Metastatic Liver Carcinoma in the Lung (tissue), 2 donors: ENCODE results near the genes WDR20, TRAF3 and LBHD2.

- PRO-cap, 2 experiments = no peak in any of the 2 experiments
Measured at GRCh38 chr14:101835006-101835573, 73.6 kb downstream of the PPP2R5C start.

GRCh38 chr14:101925890-101926532 is 38.4 kb upstream of the DYNC1H1 start:
- PRO-cap, 2 experiments = no peak in any of the 2 experiments

GRCh38 chr14:101926533-101927064 is 37.8 kb upstream of the DYNC1H1 start:
- PRO-cap, 2 experiments = no peak in any of the 2 experiments

DNA sequence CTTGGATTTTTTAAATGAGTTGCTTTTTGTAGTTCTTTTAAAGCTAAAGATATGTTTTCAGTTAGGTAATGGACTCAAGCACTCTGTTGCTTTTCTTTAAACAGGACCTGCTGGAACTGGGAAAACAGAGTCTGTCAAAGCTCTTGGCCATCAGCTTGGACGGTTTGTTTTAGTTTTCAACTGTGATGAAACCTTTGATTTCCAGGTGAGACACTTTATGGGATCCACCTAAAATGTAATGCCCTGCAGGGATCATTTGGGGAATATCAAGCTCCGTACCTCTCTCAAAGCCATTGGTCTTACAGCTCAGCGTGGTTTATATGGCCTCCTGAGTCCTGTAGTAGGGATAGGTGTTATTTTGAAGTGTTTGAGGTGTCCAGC is 42.5 kb downstream of the DYNC1H1 start:
- PRO-cap, 2 experiments = no peak in any of the 2 experiments

GRCh38 chr14:102050361-102051000 is 36.4 kb downstream of the HSP90AA1 start:
- PRO-cap, 2 experiments = no peak in any of the 2 experiments

DNA sequence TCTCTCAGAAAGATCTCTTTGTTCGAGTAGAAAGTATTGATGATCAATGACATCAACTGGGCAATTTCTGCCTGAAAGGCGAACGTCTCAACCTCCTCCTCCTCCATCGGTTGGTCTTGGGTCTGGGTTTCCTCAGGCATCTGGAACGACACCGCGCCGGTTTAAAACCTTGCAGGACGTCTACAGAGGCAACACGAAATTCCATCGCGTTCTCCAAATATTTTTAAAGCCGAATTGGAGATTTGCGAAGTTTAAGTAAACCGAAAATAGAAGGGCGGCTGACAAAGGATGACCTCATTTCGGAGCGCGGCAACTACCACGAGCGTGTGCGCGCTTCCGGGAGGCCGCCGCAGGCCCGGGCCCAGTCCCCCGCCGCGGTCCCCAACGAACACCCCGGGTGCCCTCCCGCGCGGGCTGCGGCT is 594 bp downstream of the HSP90AA1 start:
- PRO-cap, 2 experiments = peak in 2 of 2 experiments; most common plus-strand start position 364 of the sequence (in 2); most common minus-strand start position 225 of the sequence (in 2)

GRCh38 chr14:102138813-102140092 is at the start of gene WDR20:
TSS of gene WDR20 (plus strand) at chr14:102139897.
- PRO-cap, 2 experiments = peak in 2 of 2 experiments; most common plus-strand start chr14:102139897 (in 1); most common minus-strand start chr14:102139677 (in 2)

DNA sequence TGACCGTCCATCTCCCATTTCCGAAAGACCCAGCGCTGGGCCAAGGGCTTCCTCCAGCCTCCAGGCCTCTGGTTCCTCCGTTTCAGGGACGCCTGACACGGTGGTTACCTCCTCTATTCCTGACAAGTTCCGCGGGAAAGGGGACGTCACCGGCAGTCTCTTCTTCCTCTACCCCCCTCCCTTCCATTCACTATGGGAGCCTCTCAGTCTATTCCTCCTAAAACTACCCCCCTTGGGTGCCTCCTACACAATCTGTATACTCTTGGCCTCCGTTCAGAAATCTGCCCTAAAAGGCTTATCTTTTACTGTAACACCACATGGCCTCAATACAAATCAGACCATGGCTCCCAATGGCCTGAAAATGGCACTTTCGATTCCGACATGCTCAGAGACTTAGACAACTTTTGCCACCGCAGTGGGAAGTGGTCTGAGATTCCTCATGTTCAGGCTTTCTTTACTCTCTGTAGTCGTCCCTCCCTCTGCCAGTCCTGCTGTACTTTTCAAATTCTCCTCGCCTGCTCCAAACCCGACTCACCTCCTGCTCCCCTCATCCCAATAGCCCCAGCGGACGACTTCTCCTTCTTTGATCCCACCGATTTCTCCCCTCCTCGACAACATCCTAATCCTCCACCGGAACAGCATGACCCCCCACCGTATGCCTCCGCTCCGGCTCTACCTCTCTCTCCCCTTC is 70.4 kb downstream of the MOK start:
- PRO-cap, 2 experiments = no peak in any of the 2 experiments

GRCh38 chr14:102362005-102362456 is 659 bp downstream of the CINP start:
- PRO-cap, 2 experiments = no peak in any of the 2 experiments

DNA sequence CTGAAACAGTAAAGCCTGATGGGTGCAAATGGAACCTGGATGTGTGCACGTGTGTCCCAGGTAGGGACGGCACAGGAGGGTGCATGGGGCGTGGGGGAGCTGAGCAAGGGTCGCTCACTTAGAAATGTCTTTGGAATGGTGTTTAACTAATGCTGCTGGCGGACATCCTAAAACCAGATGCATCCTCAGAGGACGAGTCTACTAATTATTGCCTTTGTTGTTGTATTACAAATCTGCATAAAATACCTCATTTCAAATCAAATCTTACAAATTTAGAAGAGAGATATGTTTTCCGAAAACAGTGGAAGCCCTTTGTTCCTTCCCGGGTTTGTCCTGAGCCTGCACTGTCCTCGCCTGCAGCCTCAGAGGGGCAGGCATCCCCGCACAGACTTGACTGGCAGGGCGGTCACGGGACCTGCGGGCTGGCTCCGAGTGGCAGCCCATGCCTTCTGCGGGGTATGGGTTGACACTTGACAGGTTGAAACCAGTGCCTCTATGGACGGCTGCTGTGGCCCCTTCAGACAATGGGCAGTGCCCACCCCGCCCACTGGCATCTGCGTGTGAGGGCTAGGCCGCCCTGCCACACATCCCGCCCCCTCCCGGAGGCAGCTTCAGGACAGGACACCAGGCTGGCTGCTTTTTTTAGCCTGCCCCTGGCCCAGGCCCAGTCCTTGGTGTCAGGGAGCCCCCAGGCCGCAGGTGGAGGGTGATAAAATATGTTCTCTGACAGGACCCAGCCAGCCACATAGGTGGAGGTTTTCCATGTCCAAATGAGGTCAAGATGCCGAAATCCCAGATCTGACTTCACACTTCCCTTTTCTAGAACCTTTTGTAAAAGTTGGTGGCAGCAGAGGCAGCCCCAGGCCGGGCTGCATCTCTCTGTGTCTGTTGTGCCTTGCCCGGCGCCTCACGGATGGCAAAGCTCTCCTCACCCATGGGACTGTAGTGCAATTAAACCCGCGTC is 10.2 kb downstream of the ANKRD9 start:
- PRO-cap, 2 experiments = no peak in any of the 2 experiments

GRCh38 chr14:102505204-102506158 is 4.1 kb downstream of the ANKRD9 start:
- PRO-cap, 2 experiments = no peak in any of the 2 experiments

GRCh38 chr14:102618320-102619434 is 26.2 kb downstream of the RCOR1 start:
- PRO-cap, 2 experiments = no peak in any of the 2 experiments

- PRO-cap, 2 experiments = no peak in any of the 2 experiments
Measured at GRCh38 chr14:102714150-102714750, 63.0 kb upstream of the TRAF3 start.

GRCh38 chr14:102777228-102778250 is at the start of gene TRAF3:
TSS of gene TRAF3 (plus strand) at chr14:102777449.
- PRO-cap, 2 experiments = peak in 2 of 2 experiments; most common plus-strand start chr14:102777449 (in 1); most common minus-strand start chr14:102777754 (in 1)

- PRO-cap, 2 experiments = no peak in any of the 2 experiments
Measured at GRCh38 chr14:102782959-102783392, 5.7 kb downstream of the TRAF3 start.

DNA sequence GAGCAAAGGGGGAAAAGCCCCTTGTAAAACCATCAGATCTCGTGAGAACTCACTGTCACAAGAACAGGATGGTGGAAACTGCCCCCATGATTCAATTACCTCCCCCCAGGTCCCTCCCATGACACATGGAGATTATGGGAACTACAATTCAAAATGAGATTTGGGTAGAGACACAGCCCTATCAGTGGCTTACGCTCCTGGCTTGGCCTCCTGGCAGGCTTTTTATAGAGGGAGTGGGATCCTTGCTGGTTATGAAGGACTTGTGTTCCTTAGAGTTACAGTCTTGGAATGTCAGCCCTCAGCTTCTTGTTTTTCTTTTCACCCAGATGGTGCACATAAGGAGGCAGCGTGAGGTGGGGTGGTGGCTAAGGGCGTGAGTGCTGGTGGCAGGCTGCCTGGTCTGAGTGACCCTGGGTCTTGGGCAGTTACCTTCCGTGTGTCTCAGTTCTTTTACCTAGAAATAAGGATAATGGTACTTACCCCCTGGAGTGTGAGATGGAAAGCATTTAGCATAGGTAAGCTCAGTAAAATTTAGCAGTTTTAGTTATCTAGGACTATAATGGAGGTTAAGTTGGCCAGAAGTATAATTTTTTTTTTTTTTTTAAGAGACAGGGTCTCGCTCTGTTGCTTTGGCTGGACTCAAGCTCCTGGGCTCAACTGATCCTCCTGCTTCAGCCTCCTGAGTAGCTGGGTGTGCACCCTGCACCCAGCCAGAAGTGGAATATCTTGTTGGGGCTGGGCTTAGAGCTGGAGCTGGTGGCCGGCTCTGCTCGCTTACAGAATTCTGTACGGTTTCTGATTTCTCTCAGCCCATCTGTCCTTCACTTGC is 26.0 kb downstream of the TRAF3 start:
- PRO-cap, 2 experiments = no peak in any of the 2 experiments

DNA sequence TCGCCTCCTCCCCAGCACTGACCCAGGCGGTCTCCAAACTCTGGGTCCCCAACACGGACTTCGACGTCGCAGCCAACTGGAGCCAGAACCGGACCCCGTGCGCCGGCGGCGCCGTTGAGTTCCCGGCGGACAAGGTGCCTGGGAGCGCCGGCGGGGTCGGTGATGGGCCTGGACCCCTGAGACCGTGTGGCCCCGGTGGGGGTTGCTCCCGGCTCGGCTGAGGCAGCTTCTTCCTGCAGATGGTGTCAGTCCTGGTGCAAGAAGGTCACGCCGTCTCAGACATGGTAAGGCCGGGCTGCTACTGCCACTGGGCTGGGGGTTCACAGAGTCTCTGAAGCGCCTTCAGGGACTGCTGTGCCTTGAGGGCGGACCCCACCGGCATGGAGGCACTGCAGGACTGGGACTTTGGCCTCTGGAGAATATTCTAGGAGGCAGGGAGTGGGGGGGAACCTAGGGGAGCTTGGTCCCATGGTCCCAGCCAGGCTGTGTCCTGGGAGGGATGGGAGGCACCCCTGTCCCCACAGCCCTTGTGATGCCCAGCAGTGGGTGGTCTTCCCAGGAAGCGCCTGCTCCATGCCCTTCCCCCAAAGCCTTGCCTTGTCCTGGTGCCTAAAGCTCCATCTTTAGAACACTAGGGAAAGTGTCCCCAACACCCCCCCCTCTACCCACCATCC is 1.4 kb downstream of the AMN start:
- PRO-cap, 2 experiments = no peak in any of the 2 experiments

- PRO-cap, 2 experiments = no peak in any of the 2 experiments
Measured at GRCh38 chr14:102927047-102928210, 5.0 kb downstream of the AMN start.

DNA sequence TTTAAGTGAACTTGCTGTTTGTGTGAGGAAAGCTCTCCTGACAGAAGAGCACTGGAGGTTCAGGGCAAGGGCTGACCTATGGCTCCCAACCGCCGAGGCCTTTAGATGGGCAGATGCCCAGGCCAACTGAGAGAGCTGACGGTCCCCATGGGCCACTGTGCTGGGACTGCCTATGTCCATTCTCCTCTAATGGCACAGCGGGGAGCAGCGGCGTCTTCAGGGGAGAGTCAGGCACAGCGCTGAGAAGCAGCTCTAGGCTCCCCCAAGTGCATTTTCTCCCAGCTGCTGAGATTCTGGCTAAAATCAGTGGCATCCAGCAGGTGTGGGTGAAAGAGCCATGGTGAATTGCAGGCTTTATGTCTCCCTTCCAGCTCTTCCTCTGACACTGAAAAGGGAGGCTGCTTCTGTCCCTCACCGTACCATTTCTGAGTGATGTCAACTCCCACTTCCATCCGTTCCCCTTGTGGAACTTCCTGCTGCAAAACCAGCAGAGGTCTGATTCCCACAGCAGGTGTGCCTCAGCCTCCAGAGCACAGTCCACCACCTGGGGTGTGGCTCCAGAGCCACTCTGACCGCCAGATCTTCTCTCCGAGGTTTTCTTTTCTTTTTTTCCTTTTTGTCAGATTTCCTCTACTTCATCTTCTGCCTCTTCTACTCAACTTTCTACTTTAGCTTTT is 62.8 kb downstream of the CDC42BPB start:
- PRO-cap, 2 experiments = no peak in any of the 2 experiments

DNA sequence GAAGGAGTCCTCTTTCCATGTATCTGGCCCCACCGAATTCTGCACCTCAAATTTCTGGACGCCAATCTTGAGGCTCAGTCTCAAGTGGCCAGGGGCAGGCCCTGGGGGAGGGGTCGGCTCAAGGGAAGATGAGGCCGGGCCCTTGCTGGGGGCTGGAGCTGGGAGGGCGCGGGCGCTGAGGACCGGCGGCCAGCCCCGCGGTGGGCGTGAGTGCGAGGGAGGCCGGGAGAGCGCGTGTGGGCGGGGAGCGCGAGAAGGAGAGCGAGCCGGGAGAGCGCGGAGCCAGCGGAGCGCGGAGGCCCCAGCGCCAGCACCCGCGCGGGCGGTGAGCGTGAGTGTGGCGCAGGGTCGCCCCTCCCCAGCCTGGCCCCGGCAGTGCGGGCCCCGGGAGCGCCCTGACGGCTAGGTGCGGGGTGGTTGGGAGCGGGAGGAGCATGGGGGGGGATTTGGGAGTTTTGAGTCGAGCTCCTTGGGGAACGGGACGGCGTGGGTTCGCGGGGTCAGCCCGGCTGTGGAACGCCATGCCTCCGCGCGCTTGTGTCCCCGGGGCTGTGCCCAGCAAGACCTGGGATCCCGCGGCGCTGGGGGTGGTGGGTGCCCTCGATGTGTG is at the start of gene LBHD2:
Gene LBHD2 (plus strand): TSS at position 269 of the 610 bp plus-strand sequence.
- PRO-cap, 2 experiments = no peak in any of the 2 experiments